A172 (cell line): ENCODE data around the gene ANKRD29.

DNA sequence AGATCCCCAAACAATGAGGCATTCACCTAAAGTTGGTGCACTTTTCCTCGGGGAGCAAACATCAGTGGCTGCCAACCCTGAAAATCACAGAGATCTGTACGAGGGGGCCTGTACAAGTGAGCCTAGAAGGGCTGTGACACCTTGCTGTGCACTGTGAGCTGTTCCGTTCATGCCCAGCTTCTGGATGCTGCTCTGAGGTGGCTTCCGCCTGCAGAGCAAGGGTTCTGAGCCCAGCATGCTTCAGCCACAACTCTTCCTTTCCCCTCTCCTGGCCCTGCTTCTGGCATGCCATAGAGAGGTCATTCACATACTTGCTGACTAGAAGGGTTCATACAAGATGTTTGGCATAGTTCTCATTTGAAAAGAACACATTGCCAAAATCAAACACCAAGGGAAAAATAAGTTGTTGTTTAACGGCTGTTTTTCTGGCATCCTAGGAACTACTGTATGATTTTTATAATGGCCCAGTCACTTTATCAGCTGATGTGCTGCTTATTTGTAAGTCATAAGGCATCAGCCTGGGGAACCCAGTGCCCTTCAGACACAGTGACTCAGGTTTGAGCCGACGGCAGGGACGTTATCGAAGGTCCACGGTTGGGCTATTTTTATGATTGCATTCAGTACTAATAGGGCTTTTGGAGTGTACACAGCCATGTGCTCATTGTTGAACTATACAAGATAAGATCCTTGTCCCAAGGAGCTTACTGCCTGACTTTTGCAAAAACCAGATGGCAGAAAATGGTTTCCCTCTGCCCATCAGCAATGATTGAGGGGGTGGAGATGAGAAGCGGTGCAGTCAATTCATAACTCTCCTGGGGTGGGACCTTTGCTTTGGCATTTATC lies 53.9 kb upstream of the CTAGE1 start:
- RAMPAGE, long total RNA = no peak

DNA sequence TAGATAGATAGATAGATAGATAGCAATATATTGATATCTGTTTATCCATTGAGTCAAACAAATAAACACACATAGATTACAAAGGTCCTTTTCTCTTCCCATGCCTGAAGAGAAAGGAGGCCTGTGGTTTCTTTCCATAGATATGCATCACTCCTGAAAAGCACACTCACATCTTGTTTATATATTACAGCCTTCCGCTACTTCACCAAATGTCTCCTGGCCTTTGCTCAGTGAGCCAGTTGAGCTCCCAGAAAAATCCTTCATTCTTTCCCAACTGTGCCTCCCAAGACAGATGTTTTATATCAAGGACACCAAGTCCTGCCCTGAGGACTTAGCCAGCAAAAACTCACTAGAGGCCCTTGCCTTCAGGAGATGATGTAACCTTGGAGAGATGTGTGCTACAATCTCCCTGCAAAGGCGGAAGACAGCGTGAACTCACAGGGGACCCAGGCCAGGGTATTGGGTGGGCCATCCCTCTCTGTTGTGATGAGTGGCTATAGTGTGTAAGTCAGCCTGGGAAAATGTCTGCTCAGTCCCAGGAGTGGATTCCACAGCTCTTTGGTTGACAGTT lies 86.0 kb upstream of the CTAGE1 start:
- RAMPAGE, long total RNA = no peak

DNA sequence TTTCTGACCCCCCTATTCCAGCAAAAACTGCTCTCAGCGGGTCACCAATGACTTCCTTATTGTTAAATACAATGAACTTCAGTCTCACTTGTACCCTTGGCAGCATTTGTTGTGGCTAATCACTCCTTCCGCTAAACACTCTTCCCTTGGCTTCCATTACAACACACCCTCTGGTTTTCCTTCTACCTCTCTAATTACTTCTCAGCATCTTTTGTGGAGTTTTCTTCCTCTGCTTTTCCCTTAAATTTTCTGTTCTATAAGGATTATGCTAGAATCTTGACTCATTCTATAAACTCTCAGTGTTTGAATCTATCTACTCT lies 111.0 kb upstream of the RBBP8 start:
- RAMPAGE, long total RNA = no peak

- RAMPAGE, long total RNA = no peak
Measured at GRCh38 chr18:23053695-23054322, 81.5 kb upstream of the CABLES1 start.

DNA sequence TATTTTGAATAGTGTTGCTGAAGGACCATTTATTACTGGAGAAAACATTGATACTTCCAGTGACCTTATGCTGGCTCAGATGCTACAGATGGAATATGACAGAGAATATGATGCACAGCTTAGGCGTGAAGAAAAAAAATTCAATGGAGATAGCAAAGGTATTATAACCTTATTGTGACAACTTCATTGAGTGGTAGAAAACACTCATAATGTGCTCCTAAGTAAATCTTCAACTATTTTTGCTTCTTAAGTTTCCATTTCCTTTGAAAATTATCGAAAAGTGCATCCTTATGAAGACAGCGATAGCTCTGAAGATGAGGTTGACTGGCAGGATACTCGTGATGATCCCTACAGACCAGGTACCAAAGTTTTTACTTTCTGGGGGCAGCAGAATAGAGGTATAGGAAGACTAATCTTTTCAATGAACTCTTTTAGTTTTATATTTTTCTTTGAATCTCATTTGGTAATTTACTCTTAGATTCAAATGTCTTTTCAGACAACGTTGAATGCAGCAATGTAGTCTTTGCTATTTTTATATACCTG lies 10.9 kb downstream of the RIOK3 start:
- RAMPAGE, long total RNA = no peak

GRCh38 chr18:23484988-23485610 lies 18.2 kb upstream of the RMC1 start:
- RAMPAGE, long total RNA = no peak

DNA sequence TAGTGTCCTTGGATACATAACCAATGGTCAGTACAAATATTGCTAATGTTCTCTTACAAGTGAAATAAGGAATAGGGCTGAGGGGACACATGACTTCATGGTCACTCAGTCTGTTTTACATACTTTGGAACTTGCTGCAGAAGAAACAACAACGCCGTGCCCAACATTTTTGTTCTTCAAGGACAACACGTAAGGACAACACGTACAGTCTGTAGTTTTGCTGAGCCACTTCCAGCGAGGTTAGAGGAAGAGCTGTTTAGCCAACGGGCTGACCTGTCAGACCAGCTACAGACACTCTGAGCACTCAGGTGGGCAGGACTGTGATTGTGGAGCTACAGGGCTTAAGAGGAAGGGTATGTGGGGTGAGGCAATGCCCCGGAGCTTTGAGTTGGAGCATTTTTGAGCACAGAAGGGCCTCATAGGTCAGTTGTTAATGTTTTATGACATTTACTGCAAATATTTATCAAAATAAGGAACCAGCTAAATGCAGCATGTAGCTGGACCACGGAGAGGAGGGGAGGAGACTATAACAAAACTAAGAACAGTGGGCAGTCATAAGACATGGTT lies 26.1 kb upstream of the NPC1 start:
- RAMPAGE, long total RNA = no peak

DNA sequence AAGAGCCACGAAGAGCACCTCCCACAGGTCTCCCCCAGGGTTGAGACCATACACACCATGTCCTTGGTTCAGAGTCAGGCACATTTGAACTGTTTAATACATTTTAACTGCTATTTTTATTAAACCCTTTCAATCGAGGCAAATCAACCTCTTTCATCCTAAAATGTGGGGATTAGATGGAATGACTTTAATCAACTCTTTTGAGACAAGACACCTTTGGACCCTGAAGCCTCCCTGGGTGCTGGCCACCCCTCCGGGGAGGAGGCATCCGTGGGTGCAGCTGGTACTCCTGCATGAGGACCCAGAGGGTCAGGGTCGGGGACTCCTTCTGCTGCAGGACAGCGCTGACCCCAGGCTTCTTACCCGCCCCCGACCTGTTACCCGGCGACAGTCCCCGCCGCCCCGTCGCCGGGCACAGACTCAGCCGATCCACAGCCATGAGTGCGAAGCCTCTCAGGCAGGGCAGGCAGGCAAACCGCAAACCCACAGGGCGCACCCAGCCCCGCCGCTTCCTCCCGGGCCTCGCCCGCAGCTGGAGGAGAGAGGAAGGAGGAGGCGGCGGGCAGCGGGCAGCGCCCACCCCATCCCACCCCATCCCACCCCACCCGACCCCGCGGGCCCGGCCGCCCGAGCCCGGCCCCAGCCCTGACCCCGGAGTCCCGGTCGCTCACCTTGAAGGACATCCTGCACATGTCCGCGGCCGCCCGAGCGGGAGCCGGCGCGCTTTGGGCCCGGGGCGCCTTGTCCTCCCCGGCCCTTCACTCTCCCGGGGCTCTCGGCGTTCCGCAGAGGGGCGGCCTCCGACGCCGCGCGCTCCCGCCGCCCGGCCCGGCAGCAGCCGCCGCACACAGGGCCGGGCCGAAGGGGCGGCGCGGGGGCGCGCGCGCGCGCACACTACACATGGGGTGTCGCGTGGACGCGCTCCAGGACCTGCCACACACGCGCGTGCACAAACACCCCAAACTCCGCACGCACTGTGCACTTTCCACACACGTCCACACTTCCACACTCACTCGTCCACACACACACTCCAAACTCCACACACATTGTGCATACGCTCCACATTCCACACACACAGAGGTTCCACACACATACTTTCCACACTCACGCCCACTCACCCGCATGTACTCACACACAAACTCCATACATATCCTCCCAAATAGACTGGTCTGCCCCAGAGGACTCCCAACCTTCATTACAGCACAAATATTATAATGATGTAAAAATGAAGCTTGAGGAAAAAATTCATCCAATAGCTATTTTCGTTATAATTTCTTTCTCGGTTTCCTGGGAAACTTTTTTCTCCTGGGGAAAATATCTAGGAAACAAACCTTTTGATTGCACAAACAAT lies at the start of gene ANKRD29:
Gene ANKRD29 (minus strand): TSS at position 873 of the 1,351 bp plus-strand sequence.
- RAMPAGE, long total RNA = no peak

GRCh38 chr18:23778702-23779551 lies 89.7 kb downstream of the LAMA3 start:
- RAMPAGE, long total RNA = no peak

- RAMPAGE, long total RNA = no peak
Measured at GRCh38 chr18:23828400-23828786, 139.1 kb downstream of the LAMA3 start.

DNA sequence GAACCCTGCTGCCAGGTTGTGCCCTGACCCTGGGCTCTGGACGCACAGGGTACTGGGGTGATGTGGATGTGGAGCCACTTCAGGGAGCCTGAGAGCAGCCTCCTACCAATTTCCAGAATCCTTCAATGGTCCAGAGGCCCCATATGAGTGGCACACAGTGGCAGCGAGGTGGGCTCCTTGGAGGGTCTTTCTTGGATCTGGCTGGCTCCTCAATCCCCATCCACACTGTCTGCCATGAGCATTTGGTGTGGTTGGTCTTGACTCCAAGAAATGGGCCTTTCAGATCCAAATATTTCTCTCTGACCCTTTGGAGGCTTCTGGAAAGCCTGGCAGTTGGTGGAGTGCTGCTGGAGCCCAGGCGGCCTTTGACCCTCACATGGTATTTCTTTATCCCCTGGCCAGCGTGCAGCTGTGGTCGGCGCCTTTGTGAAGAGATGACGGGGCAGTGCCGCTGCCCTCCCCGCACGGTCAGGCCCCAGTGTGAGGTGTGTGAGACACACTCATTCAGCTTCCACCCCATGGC lies 157.9 kb downstream of the LAMA3 start:
- RAMPAGE, long total RNA = no peak

DNA sequence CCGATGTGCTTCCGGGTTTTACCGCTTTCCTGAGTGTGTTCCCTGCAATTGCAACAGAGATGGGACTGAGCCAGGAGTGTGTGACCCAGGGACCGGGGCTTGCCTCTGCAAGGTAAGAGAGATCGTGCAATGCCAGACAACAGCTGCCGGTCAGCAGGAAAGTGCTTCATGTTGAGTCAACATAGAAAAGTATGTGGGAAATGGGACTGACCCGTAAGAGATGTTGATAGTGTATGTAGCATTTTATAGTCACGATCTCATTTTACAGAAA lies 156.7 kb upstream of the TTC39C start:
- RAMPAGE, long total RNA = no peak

- RAMPAGE, long total RNA = no peak
Measured at GRCh38 chr18:23919631-23920446, 94.7 kb upstream of the TTC39C start.

- RAMPAGE, long total RNA = no peak
Measured at GRCh38 chr18:24016679-24017078, 2.1 kb downstream of the TTC39C start.

DNA sequence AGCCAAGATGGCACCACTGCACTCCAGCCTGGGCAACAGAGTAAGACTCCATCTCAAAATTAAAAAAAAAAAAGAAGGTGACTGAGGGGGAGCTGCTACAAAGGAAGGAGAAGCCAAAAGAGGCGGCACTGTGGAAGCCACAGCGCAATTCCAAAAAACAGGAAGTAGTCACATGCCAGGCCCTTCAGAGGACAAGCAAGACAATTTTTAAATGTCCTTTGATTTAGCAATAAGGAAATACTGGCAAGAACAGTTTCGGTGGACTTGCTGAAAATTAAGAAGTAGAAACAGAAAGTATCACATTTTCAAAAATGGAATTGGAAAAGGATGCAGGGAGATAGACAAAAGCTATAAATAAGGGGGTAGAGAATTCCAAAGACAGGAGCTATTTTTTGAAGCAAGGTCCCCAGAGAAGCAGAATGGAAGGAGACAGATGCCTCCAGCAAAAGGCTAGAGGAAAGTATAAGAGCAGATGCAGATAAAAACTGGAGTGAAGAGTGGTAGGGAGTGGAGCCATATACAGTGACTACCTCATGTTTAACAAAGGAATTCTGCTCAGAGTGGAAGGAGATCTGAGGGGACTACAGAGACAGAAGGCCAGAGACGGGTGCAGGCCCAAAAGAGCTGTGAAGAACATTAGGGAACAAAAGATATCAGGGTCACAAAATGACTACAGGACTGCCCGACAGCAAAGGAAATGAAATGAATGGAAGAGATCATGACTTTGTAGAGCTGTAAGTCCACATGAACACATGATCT lies 122.6 kb downstream of the OSBPL1A start:
- RAMPAGE, long total RNA = no peak

GRCh38 chr18:25350530-25351297 lies 1.3 kb downstream of the ZNF521 start:
- RAMPAGE, long total RNA = no peak

DNA sequence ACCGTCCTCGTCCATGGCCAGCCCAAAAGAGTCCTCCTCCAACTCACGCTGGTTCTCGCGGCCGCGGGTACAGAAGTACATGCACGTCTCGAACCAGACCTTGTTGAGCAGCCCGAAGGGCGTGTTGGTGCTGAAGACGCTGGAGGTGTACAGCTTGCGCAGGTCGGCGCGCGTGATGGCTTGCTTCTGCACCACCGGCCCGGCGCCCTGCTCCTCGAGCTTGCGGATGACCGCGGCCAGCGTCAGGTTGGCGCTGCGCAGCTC lies 910 bp downstream of the KCTD1 start:
- RAMPAGE, long total RNA = no peak

- RAMPAGE, long total RNA = no peak
Measured at GRCh38 chr18:26655832-26656726, 107.7 kb upstream of the KCTD1 start.

DNA sequence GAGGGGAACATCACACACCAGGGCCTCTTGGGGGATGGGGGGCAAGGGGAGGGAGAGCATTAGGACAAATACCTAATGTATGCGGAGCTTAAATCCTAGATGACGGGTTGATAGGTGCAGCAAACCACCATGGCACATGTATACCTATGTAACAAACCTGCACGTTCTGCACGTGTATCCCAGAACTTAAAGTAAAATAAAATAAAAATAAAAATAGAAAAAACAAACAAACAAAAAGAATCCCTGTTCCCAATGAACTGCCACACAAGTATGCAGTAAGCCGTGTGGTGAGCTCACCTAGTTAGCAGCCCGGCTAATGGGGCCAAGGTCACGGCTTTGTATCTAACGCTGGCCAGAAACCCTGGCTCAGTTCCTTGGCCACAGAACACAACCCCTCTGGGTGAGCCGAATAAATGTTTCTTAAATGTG lies 41.3 kb downstream of the CHST9 start:
- RAMPAGE, long total RNA = no peak

DNA sequence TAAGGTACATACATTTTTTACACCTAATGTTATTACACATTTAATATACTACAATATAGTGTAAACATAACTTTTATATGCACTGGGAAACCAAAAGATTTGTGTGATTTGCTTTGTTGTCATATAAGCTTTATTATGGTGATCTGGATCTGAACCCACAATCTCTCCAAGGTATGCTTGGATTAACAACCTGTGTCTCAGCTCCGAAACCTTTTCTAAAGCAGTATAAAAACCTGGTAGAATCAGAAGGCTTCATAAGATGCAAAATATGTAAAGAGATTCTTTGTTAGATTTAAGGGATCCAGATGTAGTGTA lies 335.0 kb downstream of the CDH2 start:
- RAMPAGE, long total RNA = no peak